Peripheral blood mononuclear cell (primary cell): ENCODE data around the gene HMOX2.

DNA sequence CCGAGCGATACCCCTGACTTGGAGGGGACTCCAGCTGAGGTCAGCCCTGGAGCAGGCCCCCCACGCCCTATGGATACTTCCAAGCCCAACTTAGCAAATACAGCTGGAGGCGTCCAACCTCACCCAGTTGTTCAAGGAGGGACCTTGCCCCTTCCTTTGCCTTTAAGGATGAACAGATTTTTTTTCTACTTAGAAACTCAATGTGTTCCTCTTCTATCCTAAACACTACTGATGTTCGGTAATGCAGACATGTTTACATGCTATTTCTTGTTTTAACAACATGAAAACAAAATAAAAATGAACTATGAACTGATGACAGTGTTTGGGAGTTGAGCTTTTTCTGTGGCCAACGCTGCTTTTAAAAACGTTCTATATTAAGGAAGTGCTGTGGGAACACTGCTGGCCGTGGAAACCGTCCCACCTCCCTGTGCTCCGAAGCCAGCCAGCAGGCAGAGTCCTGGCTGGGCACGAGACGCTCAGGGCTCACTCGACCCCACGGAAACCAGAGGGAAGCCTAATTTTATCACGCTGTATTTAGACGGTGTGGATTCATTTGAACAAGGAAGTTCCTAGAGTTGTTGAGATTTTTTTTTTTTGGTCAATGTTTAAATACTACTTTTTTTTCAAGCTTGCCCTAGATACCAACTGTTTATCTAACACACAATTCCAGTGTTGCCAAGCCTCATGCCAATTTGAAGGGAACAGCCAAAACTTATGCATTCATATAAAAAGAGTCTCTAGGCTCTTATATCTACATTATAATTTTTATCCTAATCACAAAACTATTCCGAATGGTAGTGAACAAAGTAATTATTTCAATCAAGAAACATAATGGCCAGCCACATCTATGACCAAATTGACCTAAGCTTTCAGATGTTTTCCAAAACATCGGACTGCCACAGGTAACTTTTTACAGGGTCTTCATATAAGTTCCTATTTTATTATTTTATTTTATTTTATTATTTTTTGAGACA lies 25.8 kb downstream of the ADCY9 start:
- PRO-cap, 8 experiments, result no peak in any of the 8 experiments

DNA sequence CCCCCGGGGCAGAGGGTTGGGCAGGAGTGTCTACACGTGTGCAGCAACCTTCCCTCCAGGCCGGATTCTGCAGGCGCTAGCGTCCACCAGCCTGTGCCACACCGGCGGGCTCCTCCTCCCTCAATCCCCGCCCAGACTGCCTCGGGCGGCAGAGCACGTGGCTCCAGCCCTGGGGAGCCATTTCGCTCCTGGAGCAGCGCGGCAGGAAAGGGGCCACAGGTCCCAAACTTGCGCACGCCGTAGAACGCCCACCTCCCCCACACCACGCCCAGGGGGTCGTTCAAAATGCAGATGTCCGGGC lies 1.7 kb downstream of the TFAP4 start:
- PRO-cap, 8 experiments, result peak in 7 of 8 experiments; most common plus-strand start position 181 of the sequence (in 5); most common minus-strand start position 69 of the sequence (in 6)

- PRO-cap, 8 experiments, result peak in 6 of 8 experiments; most common minus-strand start chr16:4337591 (in 4)
Observed at GRCh38 chr16:4336902-4337911, 13.9 kb downstream of the PAM16 start.

DNA sequence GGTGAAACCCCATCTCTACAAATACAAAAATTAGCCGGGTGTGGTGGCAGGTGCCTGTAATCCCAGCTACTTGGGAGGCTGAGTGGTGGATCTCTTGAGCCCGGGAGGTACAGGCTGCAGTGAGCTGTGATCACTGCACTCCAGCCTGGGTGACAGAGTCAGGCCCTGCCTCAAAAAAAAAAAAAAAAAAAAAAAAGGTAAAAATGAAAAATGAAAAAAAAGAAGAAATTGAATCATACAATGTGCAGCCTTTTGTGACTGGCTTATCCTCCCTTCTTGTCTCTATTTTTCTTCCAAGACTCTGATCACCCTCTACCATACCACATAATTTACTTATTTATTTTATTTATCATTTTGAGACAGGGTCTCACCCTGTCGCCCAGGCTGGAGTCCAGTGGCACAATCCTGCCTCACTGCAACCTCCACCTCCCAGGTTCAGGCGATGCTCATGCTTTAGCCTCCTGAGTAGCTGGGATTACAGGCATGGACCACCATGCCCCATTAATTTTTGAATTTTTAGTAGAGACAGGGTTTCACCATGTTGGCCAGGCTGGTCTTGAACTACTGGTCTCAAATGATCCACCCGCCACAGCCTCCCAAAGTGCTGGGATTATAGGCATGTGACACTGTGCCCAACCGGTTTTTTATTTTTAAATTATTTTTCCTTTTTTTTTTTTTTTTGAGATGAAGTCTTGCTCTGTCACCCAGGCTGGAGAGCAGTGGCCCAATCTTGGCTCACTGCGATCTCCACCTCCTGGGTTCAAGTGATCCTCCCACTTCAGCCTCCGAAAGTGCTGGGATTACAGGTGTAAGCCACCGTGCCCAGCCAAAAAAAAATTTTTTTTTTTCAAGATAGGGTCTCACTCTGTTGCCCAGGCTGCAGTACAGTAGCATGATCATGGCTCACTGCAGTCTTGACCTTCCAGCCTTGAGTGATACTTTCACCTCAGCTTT lies 1.3 kb upstream of the PAM16 start:
- PRO-cap, 8 experiments, result peak in 1 of 8 experiments; most common minus-strand start position 433 of the sequence (in 1)

DNA sequence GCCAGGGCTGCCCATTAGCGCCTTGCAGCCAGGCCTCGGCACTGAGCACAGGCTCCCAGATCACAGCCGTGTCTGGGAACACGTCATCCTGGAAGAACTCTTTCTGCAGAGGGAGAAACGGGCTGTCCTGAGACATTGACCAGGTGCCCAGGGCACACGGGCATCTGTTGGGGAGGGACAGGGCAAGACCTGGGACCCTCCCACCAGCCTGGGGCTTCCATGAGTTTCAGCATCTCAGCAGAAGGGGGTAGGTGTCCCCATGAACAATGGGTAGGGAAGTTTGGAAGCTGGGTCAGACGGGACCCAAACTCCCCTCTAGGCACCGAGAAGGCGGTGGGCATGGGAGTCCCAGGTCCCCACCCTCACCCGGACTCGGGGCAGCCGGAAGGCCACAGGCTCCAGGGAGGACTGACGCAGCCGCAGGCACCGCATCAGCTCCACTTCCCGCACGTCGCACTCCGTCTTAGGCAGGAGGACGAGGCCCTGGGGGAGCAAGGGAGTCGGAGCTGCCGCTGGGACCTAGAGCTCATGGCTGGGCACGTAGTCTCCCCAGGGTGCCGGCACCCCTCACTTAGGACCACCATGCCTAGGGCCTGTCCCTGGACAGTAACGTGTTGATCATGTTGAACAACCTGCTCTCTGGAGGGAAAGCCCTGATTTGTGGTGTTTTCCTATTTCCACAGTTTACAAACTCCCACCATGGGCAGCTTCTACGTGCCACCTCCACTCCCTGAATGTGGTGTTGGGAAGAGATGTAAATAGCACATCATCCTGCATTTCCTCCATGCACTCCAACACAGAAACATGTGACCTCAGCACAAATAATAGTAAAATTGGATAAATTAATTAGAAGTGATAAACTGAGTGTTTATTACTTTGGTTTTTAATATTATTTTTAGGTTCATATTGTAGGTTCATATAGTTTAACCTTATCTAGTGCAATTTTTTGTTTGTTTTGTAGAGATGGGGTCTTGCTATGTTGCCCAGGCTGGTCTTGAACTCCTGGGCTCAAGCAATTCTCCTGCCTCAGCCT lies 7.2 kb upstream of the PAM16 start:
- PRO-cap, 8 experiments, result peak in 6 of 8 experiments; most common minus-strand start position 450 of the sequence (in 3)

DNA sequence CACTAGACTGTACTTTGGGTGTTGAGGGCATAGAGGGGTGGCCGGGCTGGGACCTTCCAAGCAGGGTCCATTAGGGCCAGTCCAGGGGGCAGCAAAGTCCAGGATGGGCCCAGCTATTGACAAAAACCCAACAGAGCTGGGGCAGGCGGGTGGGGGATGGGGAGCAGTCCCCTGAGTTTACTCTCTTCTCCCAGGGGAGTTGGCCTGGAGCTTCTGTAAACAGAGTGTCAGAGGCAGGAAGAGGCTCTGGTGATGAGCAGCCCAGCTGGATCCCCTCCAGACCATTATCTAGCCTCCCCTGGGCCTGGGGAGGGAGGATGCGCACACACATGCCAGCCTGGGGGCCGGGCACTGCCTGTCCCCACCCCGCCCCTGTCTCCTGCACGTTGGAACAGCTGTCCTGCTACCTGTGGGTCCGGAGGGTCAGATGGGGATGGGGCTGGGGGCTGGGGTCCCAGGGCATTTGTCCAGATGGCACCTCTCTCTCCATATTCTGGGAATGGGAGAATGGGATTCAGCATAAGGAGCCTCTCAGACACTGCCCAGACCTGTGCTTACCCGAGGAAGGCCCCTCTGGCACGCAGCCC lies 1.4 kb downstream of the VASN start:
- PRO-cap, 8 experiments, result peak in 4 of 8 experiments; most common minus-strand start position 373 of the sequence (in 3)

DNA sequence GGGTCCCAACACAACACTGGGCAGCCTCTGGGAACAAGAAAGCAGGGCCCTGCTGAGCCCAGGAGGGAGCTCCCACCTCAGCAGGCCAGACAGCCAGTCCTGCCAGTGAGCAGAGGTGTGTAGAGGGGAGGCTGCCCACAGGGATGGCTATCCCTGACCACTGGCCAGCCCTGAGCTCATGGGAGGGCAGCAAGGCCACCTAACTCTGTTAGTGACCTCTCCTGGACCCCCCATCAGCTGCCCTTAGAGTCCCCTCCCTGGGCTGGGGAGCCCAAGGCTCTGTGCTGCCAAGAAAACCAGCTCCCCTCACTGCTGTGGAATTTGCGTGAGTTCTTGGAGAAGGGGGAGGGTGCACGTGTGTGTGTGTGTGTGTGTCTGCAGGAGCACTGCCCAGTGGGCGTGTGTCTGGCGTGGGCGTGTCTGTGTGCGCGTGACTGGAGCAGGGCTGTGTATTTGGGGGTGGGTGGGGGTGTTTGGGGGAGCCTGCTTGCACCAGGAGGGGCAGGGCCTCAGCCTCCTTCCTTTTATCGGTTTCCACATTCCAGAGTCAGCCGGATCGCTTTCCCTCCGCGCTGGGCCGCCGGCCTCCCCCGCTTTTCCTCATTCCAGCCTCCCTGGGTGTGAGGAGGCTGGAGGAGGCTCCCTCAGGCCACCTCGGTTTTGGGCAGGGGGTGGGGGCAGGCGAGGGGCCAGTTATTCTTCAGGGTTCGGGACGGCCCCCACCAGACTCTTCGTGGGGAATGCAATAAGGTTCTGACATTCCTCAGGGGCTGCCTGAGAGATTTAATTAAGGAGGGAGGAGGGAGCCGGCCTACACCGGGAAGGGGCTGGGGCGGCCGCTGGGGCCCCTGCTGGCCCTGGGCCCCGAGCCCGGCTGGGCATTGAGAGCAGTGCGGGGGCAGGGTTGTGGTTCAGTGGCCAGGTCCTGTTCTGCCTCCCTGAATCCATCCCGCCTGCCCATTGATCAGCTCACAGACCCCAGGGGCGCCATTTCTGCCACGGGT lies 2.4 kb downstream of the VASN start:
- PRO-cap, 8 experiments, result peak in 6 of 8 experiments; most common minus-strand start position 617 of the sequence (in 6)

DNA sequence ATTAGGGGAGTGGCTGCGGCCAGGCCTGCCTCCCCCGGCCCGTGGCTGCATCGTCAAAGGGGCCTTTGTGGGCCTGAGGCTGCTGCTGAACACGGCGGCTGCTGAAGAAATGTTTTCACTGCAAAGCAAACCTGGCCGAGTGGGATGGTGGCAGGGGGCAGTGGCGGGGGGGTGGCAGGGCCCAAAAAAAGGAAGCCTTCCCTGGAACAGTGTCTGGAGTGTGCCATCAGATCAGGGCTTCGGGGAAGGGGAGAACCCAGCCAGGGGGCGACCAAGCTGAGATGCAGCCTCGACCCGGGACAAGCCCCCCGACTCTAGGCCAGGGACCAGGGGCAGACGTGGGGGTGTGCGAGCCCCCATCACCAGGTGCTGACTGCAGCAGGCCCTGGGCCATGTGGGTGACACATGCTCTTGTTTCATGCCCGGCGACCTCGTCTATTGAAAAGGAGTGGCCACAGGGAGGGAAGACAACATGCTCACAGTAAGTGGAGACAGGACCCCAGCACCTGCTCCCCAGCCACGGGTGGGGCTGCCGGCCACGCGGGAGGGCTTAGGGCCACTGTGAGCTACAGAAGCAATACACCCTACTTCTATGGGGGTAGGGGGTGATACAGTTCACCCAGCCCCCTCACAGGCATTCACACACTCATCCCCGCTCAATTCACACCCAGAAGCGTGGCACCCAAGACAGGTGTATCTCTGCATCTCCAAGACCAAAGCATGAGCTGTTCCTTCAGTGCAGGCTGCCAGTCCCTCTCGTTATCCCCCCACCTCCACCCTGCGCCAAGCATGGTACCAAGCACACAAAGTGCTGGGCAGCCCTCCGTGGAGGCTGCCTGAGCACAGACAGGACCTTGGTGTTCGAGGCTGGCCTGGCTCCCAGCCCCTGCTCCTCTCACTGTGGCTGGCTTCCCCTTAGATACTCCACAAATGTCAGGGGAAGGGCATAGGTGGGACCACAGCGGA lies 13.4 kb downstream of the VASN start:
- PRO-cap, 8 experiments, result peak in 6 of 8 experiments; most common minus-strand start position 433 of the sequence (in 5)

DNA sequence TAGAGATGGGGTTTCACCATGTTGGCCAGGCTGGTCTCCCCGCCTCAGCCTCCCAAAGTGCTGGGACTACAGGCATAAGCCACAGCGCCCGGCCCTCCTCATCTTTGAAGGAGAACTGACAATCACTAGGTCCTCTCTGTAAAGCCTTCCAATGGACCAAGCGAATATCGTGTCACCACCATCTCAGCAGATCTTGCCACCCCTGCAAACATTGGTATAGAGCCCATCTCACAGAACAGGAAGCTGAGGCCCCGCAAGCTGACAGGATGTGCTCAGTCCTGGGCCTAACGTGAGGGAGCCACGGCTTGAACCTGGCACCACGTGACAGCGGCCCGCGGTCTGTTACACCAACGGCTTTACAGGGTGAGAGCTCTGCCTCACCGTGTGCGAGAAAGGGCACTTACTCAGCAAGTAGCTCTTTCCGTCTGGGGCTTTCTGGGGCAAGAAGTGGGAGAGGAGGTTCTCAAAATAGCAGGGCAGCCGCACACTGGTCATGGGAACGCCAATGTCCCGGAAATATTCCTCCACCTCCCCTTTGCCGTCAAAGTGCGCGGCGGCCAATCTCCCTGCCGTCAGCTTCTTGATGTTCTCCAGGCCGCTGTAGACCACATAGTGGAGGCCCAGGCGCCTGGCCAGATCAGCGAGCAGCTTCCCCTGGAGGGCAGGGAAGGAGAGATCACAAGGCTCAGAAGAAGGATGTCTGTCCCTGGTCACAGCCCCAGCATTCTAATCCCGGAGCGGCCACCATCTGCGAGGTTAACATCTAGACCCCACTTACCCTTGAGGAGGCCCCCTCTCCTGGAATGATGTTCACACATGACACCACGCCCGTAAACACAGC lies 8.5 kb downstream of the NMRAL1 start:
- PRO-cap, 8 experiments, result peak in 5 of 8 experiments; most common plus-strand start position 433 of the sequence (in 3); most common minus-strand start position 210 of the sequence (in 1)

GRCh38 chr16:4476357-4477374 lies at the start of gene HMOX2:
TSS of gene HMOX2 (plus strand) at chr16:4476398.
- PRO-cap, 8 experiments, result peak in 8 of 8 experiments; most common plus-strand start chr16:4476433 (in 8); most common minus-strand start chr16:4476685 (in 1)

- PRO-cap, 8 experiments, result peak in 1 of 8 experiments; most common plus-strand start chr16:4512449 (in 1); most common minus-strand start chr16:4512307 (in 1)
Observed at GRCh38 chr16:4512033-4512976, 26.3 kb downstream of the CDIP1 start.

DNA sequence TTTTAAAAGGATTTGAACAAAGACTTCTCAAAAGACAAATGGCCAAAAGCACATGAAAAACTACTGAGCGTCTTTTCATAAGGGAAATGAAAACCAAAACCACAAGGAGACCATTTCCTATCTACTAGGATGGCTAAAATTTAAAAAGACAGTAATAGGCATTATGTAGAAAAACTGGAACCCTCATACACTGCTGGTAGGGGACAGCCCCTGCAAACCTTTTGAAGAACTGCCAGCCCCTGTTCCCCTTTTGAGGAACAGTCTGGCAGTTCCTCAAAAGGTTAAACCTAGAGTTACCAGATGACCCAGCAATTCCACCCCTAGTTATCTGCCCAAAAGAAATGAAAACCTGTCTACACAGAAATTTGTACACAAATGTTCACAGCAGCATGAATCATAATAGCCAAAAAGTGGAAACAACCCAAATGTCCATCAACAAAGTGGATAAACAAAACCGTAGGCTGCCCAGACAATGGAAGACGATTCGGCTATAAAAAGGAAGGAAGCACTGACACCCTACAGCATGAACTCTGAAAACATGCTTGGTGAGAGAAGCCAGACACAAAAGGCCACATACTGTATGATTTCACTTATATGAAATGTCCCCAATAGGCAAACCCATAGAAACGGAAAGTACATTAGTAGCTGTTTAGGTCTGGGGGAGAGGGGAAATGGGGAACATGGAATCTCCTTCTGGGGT lies 22.8 kb downstream of the CDIP1 start:
- PRO-cap, 8 experiments, result peak in 2 of 8 experiments; most common plus-strand start position 519 of the sequence (in 2); most common minus-strand start position 223 of the sequence (in 1)

- PRO-cap, 8 experiments, result no peak in any of the 8 experiments
Observed at GRCh38 chr16:4597078-4597546, 17.6 kb downstream of the UBALD1 start.

GRCh38 chr16:4609186-4610324 lies 5.1 kb downstream of the UBALD1 start:
- PRO-cap, 8 experiments, result peak in 1 of 8 experiments; most common minus-strand start chr16:4609554 (in 1)

GRCh38 chr16:4689424-4690575 lies 3.6 kb upstream of the NUDT16L1 start:
- PRO-cap, 8 experiments, result no peak in any of the 8 experiments

DNA sequence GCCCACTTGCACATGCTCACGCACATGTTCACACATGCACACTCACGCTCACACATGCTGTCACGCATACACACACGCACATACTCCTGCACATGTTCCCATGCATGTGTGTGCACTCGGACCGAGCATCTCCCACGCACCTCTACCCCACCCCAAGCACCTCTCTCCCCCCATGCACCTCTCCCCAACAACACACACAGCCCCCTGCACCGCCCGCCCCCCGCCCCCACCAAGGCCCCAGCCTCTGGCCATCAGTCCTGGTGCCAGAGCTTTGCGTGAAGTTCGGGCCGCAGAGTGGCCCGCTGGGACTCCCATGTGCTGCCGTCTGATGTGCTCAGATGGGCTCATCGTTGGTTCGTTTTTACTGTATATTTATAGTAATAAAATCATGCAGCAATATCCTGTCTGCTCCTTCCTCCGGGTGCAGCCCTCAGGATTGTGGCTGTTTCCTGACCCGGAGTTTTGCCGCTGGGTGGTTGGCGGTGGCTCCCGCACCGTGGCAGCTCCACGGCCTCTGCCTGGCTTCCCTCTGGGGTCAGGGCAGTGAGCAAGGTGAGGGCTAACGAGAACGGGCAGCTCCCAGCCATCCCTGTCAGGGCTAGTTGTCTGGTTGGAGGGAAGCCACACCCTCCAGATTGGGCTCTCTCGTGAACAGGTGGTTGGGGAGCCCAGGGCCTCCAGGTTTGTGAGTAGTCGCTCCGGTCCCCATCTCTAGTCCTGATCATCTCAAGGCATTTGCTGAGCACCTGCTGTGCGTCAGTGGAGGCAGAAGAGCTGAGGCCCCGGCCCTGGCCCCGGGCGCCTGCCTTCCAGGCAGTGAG lies 2.6 kb upstream of the NUDT16L1 start:
- PRO-cap, 8 experiments, result no peak in any of the 8 experiments

GRCh38 chr16:4847575-4848622 lies 618 bp downstream of the UBN1 start:
- PRO-cap, 8 experiments, result peak in 7 of 8 experiments; most common plus-strand start chr16:4848003 (in 5); most common minus-strand start chr16:4848241 (in 6)

- PRO-cap, 8 experiments, result no peak in any of the 8 experiments
Observed at GRCh38 chr16:4886878-4887359, 39.6 kb downstream of the UBN1 start.

DNA sequence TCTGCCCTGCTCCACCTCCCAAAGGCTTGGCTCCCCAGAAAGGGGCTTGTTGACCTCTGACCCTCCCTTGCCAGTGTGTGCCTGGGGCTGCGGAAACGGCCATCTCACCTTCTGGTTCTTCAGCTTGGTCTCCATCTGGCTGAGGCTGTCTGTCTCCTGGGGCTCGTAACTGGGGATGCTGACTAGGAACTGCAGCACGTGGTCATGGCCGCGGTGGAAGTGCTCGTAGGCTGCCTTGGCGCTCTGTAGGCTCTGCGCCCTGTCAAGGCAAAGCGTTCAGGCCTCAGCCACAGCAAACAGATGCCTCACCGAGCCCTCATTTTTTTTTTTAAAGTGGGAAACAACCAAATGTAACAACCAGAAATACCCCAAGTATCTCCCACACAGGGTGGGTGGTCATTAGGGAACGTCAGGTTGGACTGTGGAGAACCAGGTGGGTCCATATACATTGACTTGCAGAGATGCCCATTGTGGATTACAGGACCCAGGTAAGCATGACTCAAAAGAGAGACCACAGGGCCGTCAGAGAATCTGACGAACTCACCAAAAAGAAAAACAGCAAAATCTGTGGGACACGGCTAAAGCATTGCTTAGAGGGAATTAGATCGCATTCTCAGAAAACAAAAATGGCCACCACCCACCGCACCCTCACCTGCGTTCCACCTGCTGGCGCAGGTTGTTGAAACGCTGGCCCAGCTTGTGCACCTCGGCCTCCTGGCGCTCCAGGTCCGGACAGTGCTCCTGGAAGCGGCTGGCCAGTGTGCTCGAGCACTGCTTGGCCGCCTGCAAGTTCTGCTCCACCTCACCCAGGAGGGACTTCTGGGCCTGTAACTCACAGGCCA lies 43.0 kb downstream of the UBN1 start:
- PRO-cap, 8 experiments, result no peak in any of the 8 experiments

DNA sequence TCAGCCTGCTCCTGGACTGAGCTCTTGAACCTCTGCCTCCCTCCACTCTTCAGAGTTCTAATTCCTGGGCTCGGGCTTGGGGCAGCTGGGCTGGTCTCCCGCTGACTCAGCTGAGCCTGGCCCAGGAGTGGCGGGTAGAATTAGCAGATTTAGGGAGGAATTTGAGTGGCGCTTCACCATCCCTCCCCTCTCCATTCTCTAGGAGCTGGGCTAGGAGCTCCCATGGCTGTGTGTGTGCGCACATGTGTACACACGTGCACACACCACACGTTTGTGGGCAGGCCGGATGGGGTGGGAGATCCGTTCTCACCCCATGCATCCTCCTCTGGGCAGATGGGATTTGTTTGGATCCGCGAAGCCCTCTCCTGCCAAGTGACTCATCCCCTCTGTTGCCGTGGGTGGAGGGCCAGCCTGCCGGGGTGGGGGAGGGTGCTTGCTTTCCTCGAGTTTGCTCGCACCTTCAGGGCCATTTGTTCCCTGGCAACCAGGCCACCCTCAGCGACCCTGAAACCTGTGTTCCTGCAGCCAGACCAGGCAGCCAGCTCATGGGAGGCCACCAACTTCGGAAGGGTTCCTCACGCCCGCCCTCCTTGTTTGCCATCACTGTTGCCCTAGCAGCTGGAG lies 6.3 kb upstream of the PPL start:
- PRO-cap, 8 experiments, result no peak in any of the 8 experiments